Glomerular endothelial cell (primary cell): ENCODE results near the genes RAD51, SPINT1 and ITPKA.

DNA sequence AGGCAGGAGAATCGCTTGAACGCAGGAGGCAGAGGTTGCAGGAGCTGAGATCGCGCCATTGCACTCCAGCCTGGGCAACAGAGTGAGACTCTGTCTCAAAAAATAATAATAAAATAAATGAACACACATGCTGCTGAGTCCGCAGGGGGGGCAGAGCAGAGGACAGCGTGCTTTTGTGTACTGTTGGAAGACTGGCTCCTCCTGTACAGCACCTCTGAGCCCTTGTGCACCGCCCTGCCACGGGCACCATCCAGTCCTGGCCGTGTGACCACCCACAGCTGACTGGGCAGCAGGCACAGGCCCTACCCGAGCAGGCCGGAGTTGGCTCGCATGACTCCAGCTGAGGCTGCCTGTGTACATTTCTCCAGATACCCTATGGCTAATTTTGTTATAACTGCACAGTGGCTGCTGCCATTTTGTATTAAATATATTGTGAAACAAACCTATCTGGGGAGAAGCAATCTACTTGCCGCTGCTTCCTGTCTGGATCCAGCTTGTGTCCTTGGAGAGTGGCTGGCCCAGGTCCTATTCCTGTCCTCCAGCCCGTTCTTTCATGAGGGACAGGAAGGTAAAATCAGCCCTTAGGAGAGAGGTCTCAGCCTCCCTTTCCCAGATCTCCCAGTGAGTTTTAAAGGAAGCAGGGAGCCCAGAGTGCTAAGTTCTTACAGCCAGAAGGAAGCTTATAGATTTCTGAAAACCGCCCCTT is 14.6 kb downstream of the IVD start:
- RAMPAGE, long total RNA, result no peak

- RAMPAGE, long total RNA, result start-site peak on the plus strand at chr15:40695132-40695190, 17 and 41 reads in 2 replicates
Observed at GRCh38 chr15:40694504-40695298, at the start of gene RAD51. RAD51 (plus strand) TSS chr15:40695174.

DNA sequence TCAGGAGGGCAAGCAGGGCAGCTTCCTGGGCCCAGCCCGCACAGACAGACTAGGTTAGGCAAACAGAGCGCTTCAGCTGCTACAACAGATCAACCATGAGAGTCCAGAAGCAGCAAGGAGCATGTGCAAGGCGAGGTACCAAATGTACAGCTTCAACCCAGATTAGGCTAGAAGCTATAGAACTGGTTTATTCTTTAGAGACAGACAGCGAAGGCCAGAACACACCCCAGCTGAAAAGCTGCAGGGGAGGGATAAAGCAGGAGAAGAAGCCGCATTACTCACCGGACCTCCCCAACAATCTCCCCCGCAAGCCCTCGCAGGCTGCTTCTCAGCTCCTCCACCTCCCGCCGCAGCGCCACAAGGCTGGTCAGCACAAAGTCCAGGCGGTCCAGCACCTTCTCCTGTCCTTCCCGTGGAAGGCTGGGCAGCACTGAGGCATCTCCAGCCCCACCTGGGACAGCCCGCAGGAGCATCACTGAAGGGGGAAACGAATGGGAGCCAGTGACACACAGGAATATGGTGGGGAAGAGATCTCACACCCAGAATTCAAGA is 3.3 kb downstream of the RMDN3 start:
- RAMPAGE, long total RNA, result no peak

GRCh38 chr15:40771123-40771586 is 1.4 kb downstream of the C15orf62 start:
- RAMPAGE, long total RNA, result no peak

- RAMPAGE, long total RNA, result no peak
Observed at GRCh38 chr15:40815031-40815784, 7.9 kb upstream of the DNAJC17 start.

DNA sequence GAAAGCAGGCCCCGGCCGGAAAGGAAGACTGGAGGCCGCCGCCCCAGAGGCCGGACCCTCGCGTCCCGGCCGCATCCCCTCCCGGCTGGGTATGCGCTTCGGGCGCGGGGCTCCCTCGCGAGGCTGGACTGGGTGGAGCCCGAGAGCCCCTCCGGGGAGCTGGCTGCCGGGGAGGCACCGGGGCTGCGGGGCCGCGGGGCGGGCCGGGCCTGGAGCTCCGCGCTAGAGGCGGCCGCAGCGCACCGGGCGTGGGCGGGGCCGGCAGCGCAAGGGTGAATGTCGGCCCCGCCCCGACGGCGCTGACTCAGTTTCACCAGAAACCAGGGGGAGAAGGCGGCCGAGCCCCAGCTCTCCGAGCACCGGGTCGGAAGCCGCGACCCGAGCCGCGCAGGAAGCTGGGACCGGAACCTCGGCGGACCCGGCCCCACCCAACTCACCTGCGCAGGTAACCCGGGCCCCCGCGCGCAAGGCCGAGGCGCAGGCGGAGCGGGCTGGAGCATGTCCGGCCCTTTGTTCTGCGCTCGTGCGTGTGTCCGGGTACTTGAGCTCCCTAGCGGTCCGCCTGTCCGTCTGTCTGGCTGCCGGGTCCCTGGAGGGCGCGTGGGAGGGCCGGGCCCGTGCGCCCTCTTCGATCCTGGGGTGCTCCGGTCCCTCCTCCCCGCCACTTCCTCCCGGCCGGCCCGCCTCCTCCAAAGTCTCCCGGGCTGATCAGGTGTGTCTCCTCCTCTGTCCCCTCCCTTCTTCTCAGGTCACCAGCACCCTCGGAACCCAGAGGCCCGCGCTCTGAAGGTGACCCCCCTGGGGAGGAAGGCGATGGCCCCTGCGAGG is at the start of gene SPINT1:
Gene SPINT1 (plus strand): TSS at position 307 of the 828 bp plus-strand sequence.
- RAMPAGE, long total RNA, result no peak

DNA sequence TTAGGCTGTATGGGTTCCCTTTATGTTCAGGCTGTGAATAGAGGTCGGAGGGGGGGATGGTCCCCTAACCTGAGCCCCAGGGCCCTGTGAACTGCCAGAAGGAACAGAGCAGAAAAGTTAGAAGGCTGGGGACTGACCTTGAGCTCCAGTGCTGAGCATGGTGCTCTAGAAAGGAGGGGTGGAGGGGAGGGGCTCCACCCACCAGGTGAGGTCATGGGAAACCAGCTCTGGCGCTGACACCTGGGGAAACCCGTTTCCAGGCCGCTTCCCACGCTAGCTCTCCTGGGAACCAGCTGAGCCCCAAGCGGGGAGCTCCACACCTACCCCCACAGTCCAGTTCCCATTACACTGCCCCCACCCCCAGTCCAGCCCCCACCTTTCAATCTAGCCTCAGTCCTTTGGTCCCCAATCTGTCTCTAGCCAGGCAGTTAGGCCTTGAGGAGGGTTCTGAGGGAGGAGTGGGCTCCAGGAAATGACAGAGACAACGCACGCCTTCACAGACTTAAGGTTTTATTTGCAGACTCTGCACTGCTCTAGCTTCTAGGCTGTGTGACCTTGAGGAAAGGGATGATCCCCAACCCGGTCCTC is 2.2 kb downstream of the RHOV start:
- RAMPAGE, long total RNA, result no peak

DNA sequence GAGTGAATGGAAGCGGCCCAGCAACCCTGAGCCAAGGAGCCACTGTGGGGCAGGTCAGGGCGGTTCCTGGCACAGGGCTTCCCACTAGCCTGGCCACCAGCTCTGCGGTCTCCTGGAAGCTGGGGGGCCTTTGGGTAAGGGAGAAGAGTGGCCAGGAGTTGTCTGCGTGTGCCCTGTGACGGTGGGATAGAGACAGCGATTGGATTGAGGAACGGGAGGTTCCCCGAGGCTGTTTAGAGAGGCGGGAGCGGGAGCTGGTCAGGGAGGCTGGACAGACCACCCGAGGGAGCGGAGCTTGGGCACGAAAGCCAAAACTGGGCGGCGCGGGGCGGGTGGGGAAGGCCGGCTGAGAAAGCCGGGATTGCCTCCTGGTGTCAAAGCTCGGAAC is 363 bp upstream of the VPS18 start:
- RAMPAGE, long total RNA, result no peak

GRCh38 chr15:40922102-40923016 is 6.8 kb upstream of the DLL4 start:
- RAMPAGE, long total RNA, result no peak

- RAMPAGE, long total RNA, result no peak
Observed at GRCh38 chr15:40932631-40933102, 3.5 kb downstream of the DLL4 start.

GRCh38 chr15:40972102-40972842 is 19.0 kb downstream of the CHAC1 start:
- RAMPAGE, long total RNA, result no peak

DNA sequence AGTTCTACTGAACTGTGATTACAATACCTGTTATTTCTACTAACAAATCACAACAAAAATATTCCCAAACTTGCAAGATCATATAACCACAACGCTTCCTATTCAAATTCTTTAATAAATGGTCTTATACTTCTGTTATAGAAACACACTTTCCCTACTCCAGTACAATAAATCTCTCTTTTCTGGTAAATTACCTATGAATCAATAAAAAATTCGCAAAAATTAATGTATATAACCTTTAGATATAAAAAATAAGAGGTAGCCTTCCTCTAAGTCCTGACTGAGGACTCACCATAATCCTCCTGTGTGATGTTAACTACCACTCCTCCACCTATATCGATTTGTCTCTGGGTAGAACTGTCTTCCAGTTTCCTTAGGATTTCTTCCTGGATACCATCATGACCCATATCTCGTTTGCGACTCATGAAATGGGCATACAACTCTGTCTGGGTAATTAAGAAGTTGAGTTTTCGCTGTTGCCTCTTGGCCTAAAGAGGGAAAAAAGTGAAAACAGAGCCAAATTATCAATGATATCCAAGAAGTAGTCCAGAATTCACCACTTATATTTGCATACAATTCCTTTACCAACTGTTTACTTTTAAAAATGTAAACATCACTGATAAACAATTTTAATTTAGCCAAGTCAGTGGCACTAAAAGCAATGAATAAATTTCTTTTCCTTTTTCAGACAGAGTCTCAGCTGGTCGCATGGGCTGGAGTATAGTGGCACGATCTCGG is 41.8 kb downstream of the INO80 start:
- RAMPAGE, long total RNA, result no peak

- RAMPAGE, long total RNA, result no peak
Observed at GRCh38 chr15:41080729-41081209, 35.3 kb downstream of the INO80 start.

GRCh38 chr15:41276859-41277235 is 45.8 kb downstream of the CHP1 start:
- RAMPAGE, long total RNA, result no peak

DNA sequence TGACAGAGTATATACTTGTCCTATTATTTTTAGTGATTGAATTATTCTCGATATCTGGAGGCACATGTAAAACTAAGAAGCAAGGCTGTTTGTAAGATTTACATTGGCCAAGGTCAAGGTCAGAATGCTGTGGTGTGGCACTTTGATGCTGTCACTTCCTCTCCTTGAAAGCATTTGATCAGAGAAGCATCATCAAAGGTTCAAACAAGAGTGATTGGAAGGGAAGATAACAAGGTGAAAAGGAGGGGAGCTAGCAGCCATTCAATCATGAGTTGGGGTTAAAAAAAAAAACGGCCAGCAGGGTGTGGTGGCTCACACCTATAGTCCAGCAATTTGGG is 26.4 kb downstream of the RTF1 start:
- RAMPAGE, long total RNA, result no peak

DNA sequence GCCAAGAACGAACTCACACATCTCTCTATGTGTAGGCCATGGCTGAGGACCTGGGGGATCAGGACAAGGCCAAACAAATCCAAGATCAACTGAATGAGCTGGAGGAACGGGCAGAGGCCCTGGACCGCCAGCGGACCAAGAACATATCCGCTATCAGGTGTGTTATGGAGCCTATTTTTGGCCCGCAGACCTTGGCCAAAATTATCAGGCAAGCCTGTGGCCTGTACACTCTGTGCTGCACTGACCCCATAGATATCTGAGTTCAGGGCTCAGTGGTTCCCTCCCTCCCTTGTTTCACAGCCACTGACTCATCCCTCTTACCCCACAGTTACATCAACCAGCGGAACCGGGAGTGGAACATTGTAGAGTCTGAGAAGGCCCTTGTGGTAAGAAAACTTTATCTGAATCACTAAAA is 16.5 kb upstream of the ITPKA start:
- RAMPAGE, long total RNA, result no peak

DNA sequence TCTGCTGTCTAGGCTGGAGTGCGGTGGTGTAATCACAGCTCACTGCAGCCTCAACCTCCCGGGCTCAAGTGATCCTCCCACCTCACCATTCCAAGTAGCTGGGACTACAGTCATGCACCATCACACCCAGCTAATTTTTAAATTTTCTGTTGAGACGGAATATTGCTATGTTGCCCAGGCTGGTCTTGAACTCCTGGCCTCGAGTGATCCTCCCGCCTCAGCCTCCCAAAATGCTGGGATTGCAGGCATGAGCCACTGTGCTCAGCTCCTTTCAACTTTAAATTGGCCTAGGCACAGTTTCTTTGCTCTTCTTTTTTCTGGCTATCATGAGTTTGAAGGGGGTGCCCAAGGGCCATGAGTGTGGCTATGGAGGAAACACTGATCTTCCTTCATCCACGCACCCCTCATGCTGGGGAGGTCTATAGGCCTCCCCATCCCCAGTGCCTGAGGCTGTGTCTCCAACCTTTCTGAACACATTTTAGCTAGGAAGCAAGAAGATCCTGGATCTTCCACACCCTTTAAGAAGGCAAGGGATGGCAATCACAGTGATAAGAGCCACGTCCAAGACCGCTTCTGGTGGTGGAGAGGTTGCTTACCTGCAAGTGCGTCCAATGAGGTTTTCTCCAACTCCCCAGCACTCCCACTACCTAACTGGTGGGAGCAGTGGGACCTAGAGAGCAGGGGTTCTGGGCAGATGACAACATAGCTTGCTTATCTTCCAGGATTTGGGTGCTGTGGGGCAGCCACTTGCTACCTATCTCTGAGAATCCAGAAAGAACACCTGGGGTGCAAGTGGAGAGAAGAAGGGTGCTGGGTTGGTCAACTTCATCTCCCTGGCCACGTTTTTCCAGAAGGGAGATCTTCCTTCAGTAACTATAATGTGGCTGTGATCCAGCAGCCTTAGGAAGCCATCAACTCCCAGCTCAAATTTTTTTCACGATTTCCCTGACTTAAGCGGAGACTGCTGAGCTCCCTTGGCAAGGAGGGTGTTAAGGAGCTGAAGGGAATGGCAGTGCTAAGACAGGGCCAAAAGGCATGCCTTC is 9.5 kb upstream of the ITPKA start:
- RAMPAGE, long total RNA, result no peak

DNA sequence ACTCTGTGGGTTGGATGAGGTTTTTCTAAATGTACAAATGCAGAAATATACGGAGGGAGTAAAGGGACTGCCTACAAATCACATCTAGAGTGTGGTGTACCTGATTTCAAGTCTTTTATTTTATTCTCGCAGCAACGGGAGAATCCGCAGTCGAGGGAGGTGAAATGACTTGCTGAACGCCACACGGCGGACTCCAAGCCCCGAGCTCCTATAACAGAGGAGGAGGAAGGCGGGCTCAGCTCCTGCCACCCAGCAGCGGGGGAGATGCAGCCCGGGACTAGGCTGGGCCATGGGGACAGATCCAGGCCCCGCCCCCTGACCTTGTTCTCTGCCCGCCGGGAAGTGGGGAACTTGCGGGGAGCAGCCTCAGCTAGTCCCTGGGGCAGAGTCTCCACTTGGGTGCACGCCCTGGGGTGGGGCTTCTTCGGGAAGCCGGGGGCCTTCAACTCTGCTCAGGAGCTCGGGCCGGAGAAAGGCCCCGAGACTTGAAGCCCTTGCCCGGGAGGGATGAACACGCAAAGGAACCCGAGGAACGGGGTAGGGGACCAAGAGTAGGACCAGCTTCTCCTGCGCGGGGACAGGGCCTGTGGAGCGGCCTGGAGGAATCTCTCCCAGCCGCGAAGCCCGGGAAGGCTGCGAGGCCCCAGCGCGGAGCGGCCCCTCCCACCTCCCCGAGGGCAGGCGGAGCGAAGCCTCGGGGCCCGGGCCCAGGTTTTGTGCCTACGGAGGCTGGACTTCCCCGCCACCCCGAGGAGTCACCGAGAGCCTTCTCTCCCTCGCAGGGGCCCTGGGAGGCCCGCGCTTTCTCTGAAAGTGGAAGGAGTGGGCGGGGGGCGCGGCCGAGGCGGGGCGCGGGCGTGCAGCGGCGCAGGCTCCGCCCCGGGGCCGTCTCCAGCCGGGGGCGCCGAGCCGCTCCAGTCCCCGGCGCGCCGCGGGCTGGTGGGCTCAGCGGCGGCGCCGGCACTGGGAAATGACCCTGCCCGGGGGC is at the start of gene ITPKA:
Gene ITPKA (plus strand): TSS at position 917 of the 988 bp plus-strand sequence.
- RAMPAGE, long total RNA, result no peak

- RAMPAGE, long total RNA, result no peak
Observed at GRCh38 chr15:41523528-41524689, 10.3 kb upstream of the LTK start.

DNA sequence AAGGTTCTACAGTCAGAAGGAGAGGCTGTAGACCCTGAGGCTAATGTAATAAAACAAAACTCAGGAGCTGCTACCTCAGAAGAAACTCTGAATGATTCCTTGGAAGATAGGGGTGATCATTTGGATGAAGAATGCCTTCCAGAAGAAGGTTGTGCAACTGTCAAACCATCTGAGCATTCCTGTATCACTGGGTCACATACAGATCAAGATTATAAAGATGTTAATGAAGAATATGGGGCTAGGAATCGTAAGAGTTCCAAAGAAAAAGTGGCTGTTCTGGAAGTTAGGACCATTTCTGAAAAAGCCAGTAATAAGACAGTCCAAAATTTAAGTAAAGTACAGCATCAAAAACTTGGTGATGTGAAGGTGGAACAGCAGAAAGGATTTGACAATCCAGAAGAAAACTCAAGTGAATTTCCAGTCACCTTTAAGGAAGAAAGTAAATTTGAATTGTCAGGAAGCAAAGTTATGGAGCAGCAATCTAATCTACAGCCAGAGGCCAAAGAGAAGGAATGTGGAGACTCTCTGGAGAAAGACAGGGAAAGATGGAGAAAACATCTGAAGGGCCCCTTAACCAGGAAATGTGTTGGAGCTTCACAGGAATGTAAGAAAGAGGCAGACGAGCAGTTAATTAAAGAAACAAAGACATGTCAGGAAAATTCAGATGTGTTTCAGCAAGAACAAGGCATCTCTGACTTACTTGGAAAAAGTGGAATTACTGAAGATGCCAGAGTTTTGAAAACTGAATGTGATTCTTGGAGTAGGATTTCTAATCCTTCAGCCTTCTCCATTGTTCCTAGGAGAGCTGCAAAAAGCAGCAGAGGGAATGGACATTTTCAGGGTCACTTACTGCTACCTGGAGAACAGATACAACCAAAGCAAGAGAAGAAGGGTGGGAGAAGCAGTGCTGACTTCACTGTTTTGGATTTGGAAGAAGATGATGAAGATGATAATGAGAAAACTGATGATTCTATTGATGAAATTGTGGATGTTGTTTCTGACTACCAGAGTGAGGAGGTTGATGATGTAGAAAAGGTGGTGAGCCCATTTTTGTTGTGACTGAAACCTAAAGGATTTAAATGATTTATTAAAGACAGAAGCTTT is 24.4 kb upstream of the MAPKBP1 start:
- RAMPAGE, long total RNA, result no peak